Cardiac septum (tissue), 1 donor: ENCODE results near the genes SCUBE1 and PNPLA3.

GRCh38 chr22:42623328-42623660 is 8.6 kb upstream of the POLDIP3 start:
- PRO-cap, result no peak

- PRO-cap, result no peak
These were observed 841 bp downstream of the CYB5R3 start for GRCh38 chr22:42648050-42649051.

DNA sequence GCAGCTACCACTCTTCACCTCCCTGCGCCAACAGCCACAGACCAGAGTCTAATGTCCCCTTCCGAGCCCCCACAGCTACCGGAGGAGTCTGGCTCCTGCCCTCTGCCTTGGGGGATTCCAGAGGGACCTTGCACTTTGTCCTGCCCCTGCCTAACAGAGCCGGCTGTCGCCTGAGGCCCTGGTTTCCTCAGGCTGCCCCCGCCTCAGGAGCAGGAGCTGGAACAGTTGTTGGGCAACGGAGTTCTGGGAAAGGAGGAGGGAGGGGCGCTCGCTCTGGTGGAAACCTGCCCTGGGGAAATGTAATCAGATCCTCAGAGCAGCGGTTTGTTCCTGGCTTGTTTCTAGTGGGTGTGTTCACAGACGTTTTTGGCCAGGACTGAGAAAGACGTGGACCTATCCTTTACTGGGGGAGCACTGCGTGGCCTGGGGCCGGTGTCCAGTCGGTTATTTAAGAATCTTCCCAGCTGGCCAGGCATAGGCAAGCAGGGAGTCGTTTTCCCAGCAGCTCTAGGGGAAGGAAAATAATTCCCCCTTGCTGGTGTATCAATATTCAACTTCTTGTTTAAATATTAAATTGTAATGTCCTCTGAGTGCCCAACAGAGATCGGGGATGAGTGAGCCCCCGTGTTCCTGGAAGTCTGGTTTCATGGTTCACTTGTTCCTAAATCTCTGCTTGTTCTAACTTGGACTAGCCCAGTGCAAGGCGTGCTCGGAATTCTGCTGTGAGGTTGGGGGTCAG is 32.2 kb downstream of the A4GALT start:
- PRO-cap, result bidirectional peak, plus-strand start at position 357 of the sequence, minus-strand start at position 155 of the sequence

DNA sequence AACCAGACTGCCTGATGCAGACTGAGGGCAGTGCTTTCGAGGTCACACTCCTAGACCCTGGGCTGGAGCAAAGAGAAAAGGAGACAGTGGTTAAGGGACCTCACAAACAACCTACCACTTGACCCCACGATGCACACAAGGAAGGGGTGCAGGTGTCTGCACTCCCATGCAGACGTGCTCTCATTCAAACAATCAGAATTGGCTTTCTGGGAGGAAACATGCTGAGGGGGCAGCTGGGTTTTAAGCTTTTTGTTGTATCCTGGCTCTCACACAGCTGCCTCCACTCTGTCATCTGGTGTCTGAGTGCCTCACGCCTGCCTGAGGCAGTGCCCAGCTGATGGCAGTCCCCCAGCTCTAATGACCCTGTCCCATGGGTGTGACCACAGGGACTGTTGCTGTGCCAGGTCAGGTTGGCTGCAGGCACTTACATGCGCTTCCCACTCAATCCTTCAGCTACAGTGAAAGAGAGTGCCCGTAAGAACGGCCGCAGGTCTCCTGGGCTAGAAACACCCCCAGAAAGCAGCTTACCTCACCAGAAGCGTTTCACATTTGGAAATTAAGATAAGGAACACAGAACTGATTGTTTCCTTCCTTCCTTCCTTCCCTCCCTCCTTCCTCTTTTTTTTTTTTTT is 53.7 kb downstream of the ARFGAP3 start:
- PRO-cap, result bidirectional peak, plus-strand start at position 452 of the sequence, minus-strand start at position 175 of the sequence

DNA sequence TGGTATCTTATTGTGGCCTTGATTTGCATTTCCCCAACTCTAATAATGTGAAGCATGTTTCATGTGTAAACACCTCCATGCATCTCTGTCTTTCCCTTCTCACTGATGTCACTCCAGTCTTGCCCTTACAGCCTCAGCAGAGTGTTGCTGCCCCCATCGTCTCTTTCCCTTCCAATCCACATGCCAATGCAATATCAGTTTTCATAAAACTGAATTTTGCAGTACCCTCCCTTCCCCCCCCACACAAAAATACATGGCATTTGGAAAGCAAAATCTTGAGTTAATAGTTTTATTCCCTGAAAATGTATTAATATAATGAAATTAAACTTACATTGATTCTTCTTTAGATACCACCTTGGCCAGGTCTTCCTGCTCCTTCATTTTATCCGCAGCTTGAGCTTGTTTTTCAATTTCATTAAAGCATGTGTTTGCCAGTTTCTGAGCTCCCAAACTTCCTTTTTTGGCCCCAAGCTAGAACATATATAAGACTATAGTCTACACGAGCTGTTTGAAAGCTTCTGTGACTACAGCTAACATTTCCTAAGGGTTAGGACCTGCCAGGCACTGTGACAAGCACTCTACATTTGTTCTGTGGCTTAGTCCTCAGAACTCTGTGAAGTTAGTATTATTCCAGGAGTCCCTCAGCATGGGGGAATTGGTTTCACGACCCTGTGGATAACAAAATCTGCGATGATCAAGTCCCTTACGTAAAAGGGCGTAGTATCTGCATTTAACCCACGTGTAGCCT is 35.0 kb downstream of the ARFGAP3 start:
- PRO-cap, result no peak

GRCh38 chr22:42974061-42974793 is 40.7 kb downstream of the PACSIN2 start:
- PRO-cap, result no peak

GRCh38 chr22:43027468-43027780 is 12.5 kb upstream of the PACSIN2 start:
- PRO-cap, result no peak

DNA sequence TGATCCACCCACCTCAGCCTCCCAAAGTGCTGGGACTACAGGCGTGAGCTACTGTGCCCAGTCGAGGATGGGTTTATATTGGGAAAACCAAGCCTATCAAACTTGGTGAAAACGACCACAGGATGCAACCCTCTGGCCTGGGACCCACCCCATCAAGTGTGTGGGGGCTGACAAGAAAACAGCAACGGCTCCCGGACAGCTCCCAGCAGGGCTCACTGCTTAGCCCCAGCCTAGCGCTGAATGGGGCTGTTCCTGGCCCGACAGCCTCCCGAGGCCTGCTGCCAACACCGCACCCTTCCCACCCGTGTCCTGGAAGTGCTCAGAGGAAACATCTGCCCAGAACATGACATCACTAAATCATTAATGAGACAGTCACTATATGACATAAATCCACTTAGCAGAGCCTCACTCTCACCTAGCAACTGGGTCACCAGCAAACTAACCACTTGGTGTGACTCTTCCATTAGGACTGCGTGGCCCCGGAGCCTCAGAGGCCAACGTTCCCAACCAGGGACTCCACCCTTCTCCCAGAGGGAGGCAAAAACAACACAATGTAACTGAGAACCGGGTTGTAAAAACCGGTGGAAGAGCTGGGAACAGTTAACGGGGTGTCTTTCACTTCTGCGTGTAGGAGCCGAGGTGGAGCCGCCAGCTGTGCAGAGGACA is 21.3 kb upstream of the PACSIN2 start:
- PRO-cap, result no peak

DNA sequence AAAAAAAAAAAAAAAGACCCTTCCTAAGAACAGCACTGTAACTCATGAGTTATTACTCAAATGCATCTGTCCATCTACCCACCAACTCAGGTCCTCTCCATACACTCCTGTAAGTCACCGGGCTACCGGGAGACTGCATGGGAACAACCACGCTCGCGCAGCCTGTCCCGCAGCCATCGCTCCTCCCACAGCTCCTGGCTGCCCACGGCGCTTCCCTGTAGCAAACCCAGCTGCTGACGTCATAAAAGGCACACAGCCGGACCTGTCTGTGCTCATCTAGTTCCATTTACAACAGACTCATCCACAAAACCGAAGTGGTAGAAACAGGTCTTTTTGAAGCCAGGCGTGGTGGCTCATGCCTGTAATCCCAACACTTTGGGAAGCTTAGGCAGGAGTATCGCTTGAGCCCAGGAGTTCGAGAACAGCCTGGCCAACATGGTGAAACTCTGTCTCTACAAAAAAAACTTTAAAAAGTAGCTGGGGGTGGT is 23.4 kb upstream of the PACSIN2 start:
- PRO-cap, result no peak

DNA sequence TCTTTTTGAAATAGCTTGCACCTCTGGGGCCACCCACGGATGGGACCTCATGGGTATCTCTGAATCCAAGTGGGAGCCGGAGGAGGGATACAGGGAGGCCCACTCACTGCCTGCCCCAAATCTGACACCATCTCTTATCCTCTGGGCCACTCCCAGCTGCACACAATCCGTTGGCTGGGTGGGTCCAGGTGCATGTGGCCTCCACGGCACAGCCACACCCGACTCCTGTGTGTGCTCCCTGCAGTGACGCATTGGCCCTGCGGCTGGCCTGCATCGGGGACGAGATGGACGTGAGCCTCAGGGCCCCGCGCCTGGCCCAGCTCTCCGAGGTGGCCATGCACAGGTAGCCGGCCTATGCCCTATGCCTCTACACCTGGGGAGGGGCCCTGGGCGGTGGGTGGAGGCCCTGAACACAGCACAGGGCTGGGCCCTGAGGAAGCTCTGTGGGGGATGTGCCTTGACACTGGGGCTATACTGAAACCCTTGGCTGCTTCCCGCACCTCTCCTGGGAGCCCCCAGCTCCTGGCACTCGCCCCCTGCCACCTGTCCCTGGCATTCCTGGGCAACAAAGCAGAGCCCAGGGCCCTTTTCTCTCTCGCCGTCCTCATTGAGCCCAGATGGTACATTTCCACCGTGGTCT is 15.6 kb downstream of the MCAT start:
- PRO-cap, result no peak

DNA sequence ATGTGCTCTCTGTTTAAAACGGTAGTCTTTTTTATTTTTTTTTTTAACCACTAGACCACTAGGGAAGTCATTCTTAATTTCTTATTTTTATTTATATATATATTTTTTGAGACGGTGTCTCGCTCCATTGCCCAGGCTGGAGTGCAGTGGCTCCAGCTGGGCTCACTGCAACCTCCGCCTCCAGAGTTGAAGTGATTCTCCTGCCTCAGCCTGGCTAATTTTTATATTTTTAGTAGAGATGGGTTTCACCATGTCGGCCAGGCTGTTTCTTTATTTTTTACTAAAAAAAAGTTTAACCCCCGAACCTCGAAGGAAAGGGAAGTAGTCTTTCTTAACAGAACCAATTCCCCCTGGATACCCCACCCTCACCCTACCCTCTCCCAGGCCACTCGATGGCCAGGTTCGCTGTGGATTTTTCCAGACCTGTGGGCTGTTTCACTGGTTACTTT is 2.4 kb downstream of the TSPO start:
- PRO-cap, result no peak

GRCh38 chr22:43213855-43214336 is 27.0 kb upstream of the TTLL12 start:
- PRO-cap, result no peak

- PRO-cap, result no peak
These were observed 31.0 kb upstream of the TTLL12 start for GRCh38 chr22:43217748-43218448.

DNA sequence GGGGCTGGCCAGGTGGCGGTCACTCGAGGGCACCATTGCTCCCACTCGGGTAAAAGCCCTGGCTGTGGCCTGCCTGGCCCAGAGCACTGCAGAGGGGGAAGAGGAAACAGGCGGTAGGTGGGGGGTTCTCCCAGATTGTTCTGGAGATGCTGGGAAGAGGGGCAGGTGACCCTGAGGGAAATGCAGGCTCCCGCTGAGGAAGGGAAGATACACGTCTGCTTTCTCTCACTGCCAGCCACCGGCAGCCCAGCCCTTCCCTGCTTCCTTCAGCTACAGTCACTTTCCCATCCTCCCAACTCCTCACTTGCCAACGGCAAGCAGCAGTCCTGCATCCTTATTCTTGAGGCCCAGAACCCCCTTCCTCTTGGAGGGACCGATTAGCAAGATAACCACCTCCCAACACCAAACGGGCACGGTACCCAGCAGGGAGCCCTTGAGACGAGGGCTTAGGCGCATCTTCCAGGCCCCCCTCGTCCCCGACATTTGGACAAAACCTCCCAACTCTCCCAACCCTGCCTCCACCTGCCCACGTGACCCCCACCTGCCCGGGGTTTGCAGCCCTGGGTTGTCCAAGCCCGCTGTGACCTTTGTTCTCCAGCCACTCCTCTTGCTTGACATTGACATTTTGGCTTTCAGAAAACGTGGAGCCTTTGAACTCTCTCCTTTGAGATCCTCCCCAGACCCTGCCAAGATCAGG is 48.7 kb upstream of the TTLL12 start:
- PRO-cap, result no peak

GRCh38 chr22:43290320-43290534 is 52.9 kb downstream of the SCUBE1 start:
- PRO-cap, result no peak

GRCh38 chr22:43342573-43343047 is 562 bp downstream of the SCUBE1 start:
- PRO-cap, result no peak

DNA sequence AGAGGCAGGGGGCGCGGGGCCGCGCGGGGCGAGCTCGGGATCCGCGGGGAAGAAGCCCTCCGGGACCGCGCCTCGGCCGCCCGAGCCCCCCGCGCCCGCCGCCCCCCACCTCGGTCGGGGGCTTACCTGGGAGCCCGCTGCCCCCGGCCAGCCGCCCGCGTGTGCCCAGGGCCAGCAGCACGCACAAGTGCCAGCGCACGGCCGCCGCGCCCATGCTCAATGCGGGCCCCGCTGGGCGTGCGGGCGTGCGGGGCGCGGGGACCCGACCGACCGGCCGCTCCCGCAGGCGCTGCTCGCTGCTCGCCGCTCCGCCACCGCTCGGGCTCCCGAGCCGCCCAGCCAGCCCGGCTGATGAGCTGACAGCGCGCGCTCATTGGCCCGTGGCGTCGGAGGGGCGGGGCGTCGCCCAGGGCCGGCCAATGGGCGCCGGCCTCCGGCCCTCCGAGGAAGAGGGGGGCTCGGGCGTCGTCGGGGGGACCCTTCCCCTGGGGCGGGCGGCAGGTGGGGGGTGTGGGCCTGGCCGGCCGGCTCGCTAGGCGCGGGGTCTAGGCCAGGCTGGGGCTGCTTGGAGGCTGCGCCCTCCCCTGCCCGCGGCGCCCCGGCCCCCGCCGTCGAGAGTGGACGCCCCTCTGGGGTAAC is at the start of gene SCUBE1:
Gene SCUBE1 (minus strand): TSS at position 325 of the 639 bp plus-strand sequence.
- PRO-cap, result unidirectional peak, minus-strand start at position 320 of the sequence

GRCh38 chr22:43505962-43506274 is 94.1 kb downstream of the MPPED1 start:
- PRO-cap, result no peak

- PRO-cap, result no peak
These were observed 183.9 kb downstream of the EFCAB6 start for GRCh38 chr22:43628100-43628795.

DNA sequence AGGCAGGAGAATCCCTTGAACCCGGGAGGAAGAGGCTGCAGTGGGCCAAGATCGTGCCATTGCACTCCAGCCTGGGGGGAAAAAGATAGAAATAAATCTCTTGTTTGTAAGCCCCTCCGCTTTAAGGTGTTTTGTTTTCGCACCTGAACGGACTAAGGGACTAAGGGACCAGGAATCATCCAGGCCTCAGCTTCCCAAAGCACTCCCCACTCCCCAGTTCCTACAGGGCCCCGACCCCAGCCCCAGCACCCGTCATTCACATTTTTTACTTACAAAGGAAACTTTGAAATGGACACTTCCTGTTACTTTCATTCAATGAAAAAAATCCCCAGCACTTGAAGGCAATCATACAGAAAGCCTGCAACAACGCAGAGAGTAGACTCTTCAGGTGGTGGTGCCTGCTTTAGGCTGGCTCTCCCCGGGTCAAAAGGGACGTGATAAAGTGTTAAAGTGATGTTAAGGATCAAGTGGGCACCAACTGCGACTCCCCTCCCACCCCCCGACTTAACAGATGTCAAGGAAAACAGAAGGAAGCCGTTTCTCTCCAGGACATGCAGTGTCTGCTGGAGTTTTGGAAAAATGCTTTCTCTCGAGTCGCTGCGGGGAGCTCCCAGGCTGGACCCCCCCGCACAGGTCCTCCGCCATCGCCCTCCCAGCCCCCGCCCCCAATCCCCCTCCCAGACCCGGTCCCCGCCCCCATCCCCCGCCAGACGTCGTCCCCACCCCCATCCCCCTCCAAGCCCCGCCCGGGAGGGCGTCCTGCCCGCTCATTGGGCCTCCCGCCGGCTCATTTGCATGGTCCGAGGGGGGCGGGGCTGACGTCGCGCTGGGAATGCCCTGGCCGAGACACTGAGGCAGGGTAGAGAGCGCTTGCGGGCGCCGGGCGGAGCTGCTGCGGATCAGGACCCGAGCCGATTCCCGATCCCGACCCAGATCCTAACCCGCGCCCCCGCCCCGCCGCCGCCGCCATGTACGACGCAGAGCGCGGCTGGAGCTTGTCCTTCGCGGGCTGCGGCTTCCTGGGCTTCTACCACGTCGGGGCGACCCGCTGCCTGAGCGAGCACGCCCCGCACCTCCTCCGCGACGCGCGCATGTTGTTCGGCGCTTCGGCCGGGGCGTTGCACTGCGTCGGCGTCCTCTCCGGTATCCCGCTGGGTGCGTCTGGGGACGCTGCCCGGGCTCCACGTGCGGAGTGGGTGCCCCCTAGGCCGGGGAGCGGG is at the start of gene PNPLA3:
Gene PNPLA3 (plus strand): TSS at position 862 of the 1,220 bp plus-strand sequence.
- PRO-cap, result bidirectional peak, plus-strand start at position 862 of the sequence, minus-strand start at position 562 of the sequence